T47D (cell line): ENCODE measurements around a stretch of chr6.

DNA sequence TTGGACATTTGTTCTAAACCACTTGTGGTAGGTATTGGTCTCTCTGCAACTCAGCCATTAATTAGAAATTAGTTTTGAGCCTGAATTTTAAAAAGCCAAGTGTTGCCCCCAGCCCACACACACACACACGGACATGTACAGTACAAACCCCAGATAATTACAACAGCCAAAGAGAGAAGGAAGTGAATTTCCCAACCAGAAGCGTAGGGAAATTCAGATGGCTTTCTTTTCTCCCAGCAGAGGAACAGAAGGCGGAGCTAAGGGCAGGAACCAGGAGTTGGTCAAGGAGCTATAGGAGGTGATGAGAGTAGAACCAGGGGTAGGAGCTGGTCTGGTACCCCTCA lies 4.0 kb upstream of the ZBTB9 start:
- RRBS, result no CpG with 5 or more reads among the region's 3 CpGs

GRCh38 chr6:33576612-33577662 lies 3.1 kb downstream of the BAK1 start:
- RRBS, result 93% methylated on average over 3 of the region's 26 CpGs

DNA sequence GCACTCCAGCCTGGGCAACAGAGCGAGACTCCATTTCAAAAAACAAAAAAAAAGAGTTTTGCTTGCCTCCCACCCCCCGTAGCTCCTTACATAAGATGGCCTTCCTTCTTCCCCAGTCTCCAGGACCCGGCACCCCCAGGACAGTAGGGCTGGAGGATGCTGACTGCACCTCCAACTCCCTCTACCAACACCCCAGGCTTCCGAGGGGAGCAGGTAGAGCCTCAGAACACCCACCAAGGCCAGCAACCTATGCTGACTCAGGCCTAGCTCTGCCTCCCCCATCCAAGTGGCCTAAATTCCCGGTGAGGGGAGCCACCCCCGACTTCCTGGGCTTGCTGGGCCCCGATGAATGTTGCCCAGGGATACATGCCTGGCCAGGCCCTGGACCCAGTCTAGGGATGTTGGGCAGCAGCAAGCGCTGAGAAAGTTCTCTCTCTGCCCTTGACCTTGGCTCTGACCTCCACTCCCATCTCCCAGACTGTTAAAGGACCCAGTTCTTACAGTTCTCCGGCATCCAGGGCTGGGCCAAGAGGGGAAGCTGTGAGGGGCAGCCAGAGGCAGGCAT lies 685 bp downstream of the BAK1 start:
- RRBS, result 11% methylated on average over 1 of the region's 9 CpGs

- RRBS, result no CpG with 5 or more reads among the region's 5 CpGs
Measured at GRCh38 chr6:33619833-33620133, 1.3 kb upstream of the ITPR3 start.

DNA sequence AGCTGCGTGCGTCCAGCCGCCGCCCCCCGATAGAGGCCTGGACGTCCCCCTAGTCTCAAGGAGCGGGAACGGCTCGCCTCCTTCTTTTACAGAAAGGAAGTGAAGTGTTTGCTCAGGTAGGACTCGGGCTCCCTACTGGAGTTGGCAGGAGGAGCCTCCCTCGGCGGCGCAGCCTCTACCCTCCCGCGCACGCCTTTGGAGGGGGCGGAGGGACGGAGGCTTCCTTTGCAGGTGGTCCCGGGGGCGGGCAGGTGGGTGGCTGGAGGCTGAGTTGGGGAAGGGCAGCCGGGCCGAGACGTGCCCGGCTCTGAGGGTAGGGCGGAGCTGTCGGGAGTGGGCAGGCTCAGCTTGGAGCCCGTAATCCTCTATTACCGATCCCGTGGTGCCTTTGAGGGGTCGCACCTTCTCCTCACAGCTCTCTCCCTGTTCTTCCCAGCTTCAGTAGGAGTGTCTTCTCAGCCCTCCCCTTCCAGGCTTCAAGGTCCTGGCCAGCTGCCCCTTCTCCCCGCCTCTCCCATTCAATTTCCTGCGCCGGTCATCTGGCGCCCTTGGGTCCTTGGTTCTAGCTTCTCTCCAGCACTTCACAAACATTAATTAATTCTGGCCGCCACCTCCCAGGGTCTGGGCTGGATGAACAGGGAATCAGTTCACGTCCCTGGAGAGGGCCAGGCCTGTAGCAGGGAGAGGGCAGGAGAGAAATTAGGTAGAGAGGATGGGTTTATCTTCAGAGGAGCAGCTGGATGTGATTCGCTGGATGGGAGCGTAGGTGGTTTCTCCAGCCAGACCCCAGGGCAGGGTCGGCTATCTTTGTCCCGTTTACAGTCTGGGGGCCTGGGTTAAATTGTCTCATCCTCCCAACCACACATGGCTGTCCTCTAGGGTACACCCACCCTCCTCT lies 880 bp downstream of the ITPR3 start:
- RRBS, result 5% methylated on average over 3 of the region's 40 CpGs

- RRBS, result no CpG with 5 or more reads among the region's 6 CpGs
Measured at GRCh38 chr6:33624115-33624646, 3.1 kb downstream of the ITPR3 start.

- RRBS, result no CpG with 5 or more reads among the region's 10 CpGs
Measured at GRCh38 chr6:33655558-33656015, 34.5 kb downstream of the ITPR3 start.

DNA sequence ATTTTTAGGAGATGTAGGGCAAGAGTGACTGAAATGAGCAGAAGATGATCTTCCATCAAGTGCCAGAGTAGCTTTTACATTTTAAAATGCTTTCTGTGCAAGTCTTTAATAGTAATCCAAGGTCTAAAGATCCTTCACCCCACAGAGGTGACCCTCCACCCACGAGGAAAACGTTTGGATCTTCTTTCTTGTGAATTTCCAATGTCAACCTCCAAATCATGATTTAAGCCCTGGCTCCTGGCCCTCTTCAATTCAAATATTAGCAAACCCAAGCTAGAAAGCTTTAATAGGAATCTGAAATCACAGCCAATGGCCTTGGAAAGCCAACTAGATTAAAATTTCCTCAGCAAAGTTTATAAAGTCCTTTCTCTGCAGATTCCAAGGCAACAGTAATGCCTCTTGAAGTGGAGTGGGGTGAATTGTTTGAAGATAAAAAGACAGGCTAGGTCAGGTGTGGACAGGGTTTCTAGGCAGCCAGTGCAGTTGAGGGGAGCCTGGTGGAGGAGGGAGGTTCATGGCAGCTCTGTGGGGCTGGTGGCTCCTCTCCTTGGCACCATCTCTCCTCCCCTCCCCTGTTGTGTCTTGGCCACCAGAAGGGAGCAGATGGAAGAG lies 11.9 kb upstream of the UQCC2 start:
- RRBS, result no CpG with 5 or more reads among the region's 2 CpGs

DNA sequence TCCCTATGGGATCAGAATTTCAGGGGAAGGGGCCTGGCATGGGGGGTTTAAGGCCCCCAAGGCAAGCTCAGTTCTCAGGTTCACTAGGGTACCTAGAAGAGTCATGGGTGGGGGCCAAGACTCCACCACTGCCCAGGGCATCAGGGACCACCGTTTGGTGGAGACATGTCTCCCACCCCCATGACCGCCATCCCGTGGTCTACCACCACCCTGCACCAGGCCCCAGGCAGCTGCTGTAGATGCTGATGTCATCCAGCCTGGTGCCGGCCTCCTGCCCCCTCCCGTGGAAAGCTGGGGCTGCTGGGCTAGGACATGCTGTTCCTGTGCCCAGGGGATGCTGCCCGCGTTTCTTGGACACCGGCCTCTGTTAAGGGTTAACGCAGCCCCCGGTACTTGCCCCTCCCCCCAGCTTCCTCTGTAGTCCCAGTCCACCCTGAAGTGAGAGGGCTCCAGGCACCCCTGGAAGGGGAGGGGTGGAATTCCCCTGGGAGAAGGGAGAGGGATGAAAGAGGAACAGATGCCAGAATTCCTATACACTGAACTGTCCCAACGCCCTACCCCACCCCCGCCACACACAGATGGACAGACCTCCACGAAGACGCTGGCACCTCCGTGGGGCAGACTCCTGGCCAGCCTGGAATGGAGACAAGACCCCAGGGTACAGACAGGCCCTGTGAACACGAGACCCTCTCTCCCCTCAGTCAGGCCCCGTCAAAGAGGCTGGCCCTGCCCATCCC lies 537 bp downstream of the IP6K3 start:
- RRBS, result 50% methylated on average over 5 of the region's 17 CpGs

DNA sequence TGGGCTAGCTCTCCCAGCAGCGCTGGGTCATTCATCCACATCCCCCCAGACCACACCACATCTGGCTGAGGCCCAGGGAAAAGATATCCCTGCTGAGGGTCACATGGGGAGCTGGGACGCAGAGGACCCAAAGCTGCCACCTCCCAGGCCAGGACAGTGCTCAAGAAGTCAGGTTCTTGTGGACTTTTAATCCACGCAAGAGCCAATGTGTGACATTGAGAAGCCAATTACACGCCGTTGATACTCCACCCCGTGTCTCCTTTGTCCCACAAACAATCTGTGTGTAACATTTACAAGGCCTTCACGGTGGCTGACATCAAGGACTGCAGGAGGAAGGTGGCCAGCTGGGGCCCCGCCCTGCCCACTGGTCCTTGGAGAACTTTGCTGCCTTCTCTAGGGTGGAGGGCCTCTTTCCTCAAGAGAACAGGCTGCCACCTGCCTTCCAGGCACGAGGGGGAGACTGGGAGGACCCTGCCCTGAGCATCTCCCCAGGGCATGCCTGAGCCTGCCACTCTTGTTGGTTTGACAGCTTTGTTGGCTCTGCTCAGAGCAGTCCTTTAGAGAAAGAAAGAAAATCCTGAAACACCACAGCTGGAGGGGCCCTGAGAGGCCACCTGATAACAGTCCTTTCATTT lies 5.4 kb upstream of the IP6K3 start:
- RRBS, result no CpG with 5 or more reads among the region's 9 CpGs

DNA sequence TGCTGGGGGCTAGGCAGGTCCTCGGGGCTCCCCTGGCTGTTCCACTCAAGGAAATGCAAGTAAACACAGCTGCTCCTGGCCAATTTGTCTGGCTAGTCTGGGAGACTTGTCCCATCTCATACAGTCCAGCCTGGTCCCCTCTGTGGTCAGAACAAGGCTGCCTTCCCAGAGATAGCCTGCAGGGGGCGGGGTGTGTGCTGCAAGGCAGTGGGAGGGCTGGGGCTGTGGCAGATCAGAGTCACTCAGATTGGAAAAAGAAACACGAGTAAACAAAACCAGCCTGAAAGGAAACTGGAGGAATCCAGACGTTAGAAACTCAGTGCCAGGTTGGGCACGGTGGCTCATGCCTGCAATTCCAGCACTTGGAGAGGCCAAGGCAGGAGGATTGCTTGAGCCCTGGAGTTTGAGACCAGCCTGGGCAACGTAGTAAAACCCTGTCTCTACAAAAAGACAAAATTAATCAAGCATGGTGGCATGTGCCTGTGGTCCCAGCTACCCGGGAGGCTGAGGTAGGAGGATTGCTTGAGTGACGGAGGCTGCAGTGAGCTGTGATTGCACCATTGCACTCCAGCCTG lies 20.3 kb downstream of the LEMD2 start:
- RRBS, result no CpG with 5 or more reads among the region's 8 CpGs

DNA sequence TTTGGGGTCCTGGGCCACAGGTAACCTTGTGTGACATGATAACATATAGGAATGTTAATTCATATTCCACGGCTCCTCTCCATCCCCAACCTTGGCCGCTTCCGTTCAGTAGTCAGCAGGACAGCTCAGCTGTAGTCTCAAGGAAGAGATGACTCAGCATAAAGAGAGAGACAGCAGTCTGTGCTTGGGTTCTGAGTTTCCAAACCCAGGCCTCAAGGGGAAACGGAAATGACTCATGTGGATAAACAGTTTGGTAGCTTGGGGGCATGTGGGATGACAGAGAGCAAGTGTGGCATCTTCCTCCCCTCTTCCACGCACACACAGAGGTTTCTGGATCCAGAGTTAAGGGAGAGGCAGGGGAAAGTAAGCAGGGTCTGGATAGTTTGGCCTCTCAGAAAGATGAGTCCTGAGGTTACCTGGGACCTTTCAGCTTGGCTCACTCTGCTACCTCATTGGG lies 36.3 kb upstream of the MLN start:
- RRBS, result no CpG with 5 or more reads among the region's 5 CpGs

GRCh38 chr6:33843501-33844291 lies 39.9 kb upstream of the MLN start:
- RRBS, result 76% methylated on average over 9 of the region's 18 CpGs

DNA sequence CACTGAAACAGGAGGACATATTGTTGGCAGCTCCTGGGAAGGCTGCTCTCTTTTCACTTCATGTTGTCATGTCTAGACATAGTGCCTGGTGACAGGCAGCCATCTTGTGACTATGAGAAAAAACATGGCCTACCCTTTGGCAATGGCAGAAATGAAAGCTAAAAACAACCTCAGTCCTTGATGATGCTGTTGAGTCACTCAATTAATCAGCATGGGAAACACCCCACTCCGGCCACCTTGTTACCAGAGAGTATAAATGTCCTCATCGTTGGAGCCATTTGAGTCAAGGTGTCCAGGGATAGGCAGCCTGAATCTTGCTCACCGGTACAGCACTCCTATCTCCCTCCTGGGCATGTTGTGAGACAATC lies 31.2 kb upstream of the HMGA1 start:
- RRBS, result 71% methylated on average over 2 of the region's 3 CpGs

GRCh38 chr6:34234770-34235050 lies 2.0 kb upstream of the HMGA1 start:
- RRBS, result no CpG with 5 or more reads among the region's 24 CpGs

- RRBS, result no CpG with 5 or more reads among the region's 26 CpGs
Measured at GRCh38 chr6:34240460-34241478, 4.1 kb downstream of the HMGA1 start.

GRCh38 chr6:34301307-34302171 lies 52.7 kb upstream of the SMIM29 start:
- RRBS, result no CpG with 5 or more reads among the region's 3 CpGs

- RRBS, result no CpG with 5 or more reads among the region's 6 CpGs
Measured at GRCh38 chr6:34318964-34320017, 70.5 kb upstream of the SMIM29 start.

- RRBS, result no CpG with 5 or more reads among the region's 13 CpGs
Measured at GRCh38 chr6:34416739-34417668, 8.9 kb downstream of the RPS10 start.

GRCh38 chr6:34485232-34485583 lies 19.3 kb downstream of the PACSIN1 start:
- RRBS, result no CpG with 5 or more reads among the region's 6 CpGs